Kidney epithelial cell (primary cell): ENCODE measurements around the genes C14orf132 and VRK1.

GRCh38 chr14:95155035-95155732 lies 2.1 kb downstream of the DICER1 start:
- RAMPAGE, long total RNA = no peak
- RRBS = no CpG with 5 or more reads among the region's 13 CpGs

DNA sequence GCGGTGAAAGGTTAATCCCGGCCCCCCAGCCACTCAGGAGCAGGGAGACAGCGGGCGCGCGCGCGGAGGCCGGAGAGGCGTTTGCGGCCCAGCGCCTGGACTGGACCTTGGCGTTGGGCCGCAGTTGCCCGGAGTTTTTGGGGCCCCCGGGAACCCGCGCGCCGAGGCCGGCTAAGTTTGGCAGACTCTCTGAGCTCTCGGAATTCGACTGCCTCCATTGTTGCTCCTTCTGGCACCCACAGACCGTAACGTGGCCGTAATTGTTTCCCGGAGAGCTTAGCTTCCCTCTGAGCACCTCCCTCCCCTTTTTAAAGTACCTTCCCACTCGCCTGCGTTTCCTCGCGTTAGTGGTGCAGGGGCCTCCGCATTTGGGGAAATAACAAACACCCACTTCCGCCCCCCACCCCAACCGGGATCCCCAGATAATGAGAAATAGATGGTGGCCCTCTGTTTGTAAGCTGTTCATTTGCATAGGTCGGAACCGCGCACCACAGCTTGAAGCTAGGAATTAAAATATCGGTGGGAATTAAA lies 350 bp upstream of the DICER1 start:
- RAMPAGE, long total RNA = no peak
- RRBS = under 1% methylated on average over 20 of the region's 38 CpGs

DNA sequence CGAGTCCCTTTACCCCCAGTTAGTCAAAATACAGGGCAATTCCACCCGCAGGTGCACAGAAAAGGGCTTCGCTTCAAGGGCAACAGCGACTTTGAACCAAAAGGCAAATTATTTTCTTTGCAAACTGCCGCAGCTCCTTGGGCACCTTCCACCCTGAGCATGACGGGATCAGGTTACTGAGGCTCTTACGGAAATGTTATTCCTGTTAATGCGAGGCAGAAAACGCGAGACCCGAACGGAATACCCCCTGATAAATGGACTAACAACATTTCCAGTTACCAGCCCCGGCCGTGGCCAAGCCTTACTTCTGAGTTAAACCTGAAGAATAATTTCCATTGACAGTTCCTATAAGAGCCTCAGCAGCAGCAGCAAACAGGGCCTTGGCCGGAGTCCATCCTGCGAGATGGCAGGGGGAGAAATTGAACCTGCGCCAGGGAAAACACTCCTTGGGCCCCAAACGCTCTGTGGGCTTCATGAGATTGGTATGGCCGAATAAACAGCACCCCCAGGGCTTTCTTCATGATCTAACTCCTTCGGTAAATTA lies 70.0 kb upstream of the DICER1 start:
- RAMPAGE, long total RNA = no peak
- RRBS = no CpG with 5 or more reads among the region's 20 CpGs

DNA sequence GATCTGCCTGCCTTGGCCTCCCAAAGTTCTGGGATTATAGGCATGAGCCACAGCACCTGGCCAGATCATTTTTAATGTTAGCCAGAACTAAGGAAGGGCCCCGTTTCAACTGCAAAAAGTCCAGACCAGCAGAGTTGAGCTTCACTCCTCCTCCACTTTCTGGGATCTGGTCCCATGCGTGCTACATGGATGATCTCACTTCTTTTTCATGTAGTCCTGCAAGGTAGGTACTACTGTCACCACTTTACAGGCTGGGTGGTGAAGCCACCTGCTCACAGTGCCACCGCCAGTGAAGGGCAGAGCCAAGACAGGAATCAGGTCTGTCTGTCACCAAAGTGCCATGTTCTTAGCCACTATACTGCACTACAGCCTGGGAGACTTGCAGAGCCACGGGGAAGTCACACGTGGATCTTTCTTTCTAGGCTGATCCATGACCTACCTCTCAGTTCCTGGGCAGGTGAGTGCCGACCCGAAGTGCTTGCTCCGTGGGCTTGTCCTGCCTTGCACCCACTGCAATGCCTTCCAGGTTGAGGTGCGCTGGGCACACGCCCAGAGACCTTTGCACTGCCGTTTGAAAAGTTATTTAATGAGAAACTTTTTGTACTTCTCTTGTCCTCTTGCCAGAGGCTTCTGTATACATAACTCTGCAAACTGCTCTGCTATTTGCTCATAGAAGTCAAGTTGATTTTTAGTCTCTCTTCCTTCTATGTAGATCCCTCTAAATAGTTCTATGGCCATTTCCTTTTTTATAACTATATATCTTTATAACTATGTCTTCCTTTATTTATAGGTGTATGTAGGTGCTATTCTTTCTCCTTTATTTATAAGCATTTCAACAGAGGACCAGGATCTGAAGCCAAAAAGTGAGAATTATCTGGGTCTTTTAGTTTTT lies 19.7 kb upstream of the CLMN start:
- RAMPAGE, long total RNA = no peak
- RRBS = no CpG with 5 or more reads among the region's 11 CpGs

DNA sequence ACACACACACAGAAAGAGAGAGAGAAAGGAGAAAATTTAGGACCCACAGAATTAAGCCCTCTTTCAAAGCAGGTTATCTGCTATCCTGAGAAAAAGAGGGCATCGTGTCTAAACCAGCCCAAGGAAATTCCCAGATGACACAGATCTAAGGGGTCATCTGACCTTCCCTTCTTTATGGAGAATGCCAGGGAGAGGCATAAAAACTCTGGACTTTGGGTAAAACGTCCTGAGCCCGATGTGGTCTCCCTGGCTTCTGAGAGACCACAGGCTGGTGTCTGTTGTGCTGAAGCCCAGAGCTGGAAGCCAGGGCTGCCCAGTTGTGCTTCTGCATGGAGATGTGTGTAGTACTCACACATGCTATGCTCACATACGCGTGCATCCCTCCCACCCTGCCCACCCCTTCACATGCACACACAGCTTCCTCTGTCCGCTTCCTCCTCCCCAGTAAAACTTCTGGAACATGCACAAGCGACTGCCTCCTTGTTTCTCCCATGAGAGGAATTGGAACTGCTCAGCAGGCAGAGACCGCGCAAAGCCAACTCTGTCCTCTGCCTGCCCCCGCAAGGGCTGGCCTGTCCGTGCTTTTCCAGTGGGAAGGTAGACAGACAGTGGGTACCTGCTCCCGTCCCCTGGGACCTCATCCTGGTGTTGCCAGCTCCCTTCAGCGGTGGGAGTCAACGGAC lies 88.8 kb upstream of the CLMN start:
- RAMPAGE, long total RNA = no peak
- RRBS = no CpG with 5 or more reads among the region's 14 CpGs

GRCh38 chr14:95523224-95524578 lies 7.3 kb upstream of the SYNE3 start:
- RAMPAGE, long total RNA = no peak
- RRBS = no CpG with 5 or more reads among the region's 22 CpGs

GRCh38 chr14:95715231-95715624 lies 1.3 kb upstream of the TCL1A start:
- RAMPAGE, long total RNA = no peak
- RRBS = no CpG with 5 or more reads among the region's 2 CpGs

DNA sequence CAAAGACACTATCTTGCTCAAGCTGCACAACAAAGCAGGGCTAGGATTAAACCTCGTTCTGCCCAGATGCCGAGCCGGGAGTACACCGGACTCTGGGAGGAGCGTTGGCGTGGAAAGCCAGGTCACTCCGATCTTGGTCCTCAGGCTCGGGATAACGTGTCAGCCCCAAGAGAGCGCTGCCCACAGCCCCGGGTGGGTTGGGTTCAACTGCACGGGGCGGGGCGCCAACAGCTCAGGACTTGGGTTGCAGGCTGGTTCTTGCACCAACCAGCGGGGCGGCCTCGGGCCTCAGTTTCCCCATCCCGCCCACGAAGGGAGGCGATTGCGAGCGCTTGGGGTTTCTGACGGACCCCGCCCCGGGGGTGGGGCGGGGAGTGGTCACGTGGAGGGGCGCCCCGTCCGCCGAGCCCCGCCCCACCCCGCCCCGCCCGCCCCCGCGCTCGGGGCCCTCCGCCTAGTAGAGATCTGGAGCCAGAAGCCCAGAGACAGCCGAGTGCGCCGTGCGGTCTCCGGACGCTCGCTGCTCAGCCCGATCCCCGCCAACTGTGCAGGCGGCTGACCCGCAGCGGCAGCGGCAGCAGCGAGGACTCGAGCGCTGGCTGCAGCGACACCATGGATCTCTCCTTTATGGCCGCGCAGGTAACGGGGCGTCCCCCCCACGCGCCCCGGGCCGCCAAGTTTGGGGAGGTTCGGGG lies at the start of gene C14orf132:
Gene C14orf132, plus strand, starts transcription at position 474 of the 695 bp plus-strand sequence.
- RAMPAGE, long total RNA = no peak
- RRBS = 2% methylated on average over 6 of the region's 65 CpGs

GRCh38 chr14:96040690-96041111 lies 1.5 kb downstream of the C14orf132 start:
- RAMPAGE, long total RNA = no peak
- RRBS = no CpG with 5 or more reads among the region's 5 CpGs

DNA sequence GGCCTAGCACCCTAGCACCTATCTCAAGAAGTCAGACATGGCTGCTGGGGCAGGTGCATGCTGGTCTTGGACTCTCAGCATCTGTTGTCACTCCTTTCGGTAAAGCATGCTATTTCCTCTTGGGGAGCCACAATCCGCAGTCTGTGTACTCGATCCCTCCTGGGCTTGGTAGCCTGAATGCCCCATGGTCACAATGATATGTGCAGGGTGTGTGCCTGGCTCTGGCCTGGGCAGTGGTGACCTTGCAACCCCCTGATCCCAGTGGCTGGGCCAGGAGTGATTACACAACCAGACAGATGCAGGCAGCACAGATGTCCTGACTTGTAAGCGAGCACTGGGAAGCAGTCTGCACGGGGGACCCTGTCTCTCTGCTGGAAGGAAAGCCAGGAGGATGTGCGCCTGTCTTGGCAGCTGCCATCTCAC lies 58.0 kb downstream of the C14orf132 start:
- RAMPAGE, long total RNA = no peak
- RRBS = no CpG with 5 or more reads among the region's 6 CpGs

- RAMPAGE, long total RNA = no peak
- RRBS = no CpG with 5 or more reads among the region's 5 CpGs
These were observed 58.9 kb downstream of the C14orf132 start for GRCh38 chr14:96098095-96098412.

DNA sequence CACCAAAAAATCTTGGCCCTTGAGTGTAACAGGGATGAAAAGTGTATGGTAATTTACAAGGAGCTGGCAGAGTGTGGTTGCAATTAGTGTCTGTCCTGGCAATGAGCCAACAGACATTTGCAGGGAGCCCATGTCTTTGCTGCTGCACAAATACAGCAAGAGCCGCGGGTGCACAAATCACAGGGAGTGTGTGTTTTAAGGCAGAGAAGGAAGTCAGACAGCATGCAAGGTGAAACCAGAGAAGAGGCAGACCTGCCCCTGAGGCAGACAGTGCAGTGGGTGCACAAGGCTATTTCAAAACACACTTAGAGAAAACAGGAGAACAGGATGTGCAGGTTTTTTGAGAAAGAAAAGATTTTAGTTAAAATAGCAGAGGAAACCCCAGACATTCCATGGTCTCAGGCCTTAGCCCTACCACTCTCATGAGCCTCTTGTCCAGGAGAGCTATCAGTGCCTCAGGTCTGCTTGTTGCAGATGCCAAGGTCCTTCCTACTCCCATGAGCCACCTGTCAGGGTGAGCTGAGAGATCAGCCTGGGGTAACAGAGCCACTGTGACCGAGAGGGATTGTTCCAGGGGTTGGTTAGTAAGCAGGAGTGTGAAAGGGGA lies 78.0 kb downstream of the C14orf132 start:
- RAMPAGE, long total RNA = no peak
- RRBS = no CpG with 5 or more reads among the region's 3 CpGs

- RAMPAGE, long total RNA = no peak
- RRBS = no CpG with 5 or more reads among the region's 15 CpGs
These were observed 541 bp upstream of the BDKRB2 start for GRCh38 chr14:96204080-96204515.

DNA sequence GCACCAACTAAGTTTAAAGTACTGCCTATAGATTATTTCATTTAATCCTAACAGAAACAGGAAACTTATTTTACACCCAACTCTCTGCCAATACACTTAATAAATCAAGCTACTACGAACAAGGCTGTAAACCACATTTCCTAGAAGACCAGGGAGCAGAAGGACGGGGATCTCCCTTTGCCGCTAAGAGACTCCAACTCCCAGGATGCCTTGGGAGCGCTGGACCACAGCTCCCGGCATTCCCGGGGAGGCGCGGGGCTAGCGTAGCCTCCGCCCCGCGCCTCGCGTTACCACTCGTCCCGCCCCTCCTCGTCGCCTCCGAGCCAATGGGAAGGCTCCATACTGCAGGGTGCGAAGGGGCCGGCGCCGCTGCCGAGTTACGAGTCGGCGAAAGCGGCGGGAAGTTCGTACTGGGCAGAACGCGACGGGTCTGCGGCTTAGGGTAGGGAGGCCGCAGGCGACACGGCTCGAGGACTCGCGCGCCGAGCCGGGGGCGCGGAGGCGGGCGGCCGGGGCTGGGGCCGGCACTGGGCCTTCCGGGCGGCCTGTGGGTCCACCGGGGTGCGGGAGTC lies at the start of gene VRK1:
Gene VRK1, plus strand, starts transcription at position 377 of the 572 bp plus-strand sequence.
- RAMPAGE, long total RNA = start-site peak on the plus strand centred at position 364 of the sequence, 48 bp wide, 121 and 123 reads in 2 replicates
- RRBS = no CpG with 5 or more reads among the region's 53 CpGs

GRCh38 chr14:97218256-97219573 lies 421.5 kb downstream of the VRK1 start:
- RAMPAGE, long total RNA = no peak
- RRBS = no CpG with 5 or more reads among the region's 83 CpGs

- RAMPAGE, long total RNA = no peak
- RRBS = no CpG with 5 or more reads among the region's 45 CpGs
These were observed 661.7 kb downstream of the VRK1 start for GRCh38 chr14:97458427-97459829.

GRCh38 chr14:97975083-97975577 lies 1177.9 kb downstream of the VRK1 start:
- RAMPAGE, long total RNA = no peak
- RRBS = no CpG with 5 or more reads among the region's 3 CpGs

- RAMPAGE, long total RNA = no peak
- RRBS = no CpG with 5 or more reads among the region's 7 CpGs
These were observed 1104.8 kb downstream of the BCL11B start for GRCh38 chr14:98167291-98167550.

DNA sequence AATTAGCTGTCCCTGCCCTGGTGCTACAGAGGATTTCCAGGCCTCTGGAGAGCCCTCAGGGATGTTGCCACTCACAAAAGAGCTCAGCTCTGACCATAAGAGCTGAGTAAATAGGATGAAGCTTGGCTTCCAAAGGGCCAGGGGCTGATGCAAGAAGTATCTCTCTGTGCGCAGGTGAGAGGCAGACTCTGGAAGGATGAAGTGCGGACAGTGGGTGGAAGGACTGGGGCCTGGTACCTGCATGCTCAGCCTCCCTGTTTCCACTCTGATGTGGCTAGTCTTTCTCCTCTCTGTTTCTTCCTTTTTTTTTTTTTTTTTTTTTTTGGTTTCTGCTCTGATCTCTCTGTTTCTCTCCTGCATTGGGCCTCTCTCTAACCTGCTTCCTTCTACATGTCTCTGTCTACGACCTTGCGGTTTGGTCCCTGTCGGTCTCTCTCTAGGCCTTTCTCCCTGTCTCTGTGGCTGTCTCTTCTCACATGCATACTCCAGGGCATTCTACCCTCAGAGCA lies 1096.7 kb downstream of the BCL11B start:
- RAMPAGE, long total RNA = no peak
- RRBS = no CpG with 5 or more reads among the region's 5 CpGs

GRCh38 chr14:98209949-98210891 lies 1061.8 kb downstream of the BCL11B start:
- RAMPAGE, long total RNA = no peak
- RRBS = no CpG with 5 or more reads among the region's 16 CpGs